HT1080 (cell line): ENCODE results near the gene PROZ.

DNA sequence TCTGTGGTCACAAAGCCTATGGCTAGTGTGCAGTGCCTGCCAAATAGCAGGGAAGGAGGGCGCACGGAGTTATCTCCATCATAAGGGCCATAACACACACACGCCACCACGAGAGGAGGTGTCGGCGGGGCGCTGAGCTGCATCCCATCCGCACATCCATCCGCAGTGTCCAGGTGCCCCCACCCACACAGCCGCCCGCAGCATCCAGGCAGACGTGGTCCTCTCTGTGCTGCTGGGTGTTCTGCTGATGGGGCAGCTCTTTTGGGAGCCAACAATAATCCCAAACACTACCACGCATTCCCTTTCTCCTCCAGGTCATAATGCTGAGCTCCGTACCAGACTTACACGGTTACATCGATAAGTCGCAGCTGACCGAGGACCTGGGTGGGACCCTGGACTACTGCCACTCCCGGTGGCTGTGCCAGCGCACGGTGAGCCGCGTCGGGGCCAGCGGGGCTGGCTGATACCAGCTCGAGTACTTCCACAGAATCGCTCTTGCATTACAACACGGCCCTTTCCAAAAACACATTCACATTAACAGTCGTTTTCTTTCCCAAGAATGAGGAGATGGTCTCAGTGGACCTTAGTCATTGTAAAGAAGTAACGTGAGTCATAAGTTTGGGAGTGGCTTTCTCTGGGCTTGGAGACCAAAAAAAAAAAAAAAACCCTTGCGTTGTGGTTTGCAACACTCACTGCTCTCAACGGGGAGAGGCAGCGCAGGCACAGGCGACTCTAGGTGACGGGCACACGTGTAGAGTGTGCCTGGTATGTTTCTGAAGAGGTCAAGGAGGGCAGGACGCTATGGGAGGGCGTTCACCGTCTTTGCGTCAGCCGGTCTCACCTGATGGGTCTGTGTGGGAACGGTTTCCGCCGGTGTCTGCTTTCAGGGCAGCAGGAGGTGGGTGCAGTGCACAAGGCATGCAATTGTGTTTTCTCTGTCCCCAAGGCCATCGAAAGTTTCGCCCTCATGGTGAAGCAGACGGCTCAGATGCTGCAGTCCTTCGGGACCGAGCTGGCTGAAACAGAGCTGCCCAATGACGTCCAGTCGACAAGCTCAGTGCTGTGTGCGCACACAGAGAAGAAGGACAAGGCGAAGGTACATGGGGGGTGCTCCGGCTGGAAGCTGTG is 41.2 kb upstream of the F7 start:
RAMPAGE:
- cytosol, long total RNA = no peak
- long total RNA = no peak
- nucleus, long total RNA = no peak

DNA sequence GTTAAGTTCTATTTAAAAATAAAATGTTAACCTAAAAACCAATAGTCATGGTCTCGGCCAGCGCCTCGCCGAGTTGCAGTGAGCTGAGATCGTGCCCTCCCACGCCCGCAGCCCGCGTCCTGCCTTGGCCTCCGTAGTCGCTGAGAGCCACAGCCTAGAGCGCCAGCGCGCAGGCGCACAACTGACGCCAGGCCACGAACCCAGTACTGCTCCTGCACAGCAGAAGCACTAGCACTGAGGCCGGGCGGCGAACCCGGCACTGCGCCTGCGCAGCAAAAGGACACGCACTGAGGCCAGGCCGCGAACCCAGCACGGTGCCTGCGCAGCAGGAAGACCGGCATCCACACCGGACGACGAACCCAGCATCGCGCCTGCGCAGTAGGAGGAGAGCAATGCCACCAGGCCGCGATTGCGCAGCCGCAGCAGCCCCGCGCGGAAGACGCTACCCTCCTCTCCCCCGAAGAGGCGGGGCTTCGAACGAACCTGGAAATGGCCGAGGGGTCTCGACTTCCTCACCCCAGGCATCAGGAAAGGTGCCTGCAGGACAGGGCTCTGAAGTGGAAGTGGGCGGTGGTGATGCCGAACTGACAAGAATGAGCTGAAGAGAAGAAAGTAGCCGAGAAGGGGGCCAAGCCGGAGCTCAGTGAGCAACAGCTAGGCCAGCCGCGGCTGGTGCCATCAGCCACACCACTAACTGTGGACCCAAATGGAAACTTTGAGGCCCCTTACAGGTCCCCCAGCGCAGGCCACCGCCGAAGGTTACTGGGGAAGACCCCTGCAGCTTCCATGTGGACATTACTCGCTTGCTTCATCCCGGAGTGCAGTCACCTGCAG is 7.5 kb downstream of the F10 start:
RAMPAGE:
- cytosol, long total RNA = no peak
- long total RNA = no peak
- nucleus, long total RNA = no peak

GRCh38 chr13:113153241-113153836 is 5.1 kb upstream of the PROZ start:
RAMPAGE:
- cytosol, long total RNA = no peak
- long total RNA = no peak
- nucleus, long total RNA = no peak

DNA sequence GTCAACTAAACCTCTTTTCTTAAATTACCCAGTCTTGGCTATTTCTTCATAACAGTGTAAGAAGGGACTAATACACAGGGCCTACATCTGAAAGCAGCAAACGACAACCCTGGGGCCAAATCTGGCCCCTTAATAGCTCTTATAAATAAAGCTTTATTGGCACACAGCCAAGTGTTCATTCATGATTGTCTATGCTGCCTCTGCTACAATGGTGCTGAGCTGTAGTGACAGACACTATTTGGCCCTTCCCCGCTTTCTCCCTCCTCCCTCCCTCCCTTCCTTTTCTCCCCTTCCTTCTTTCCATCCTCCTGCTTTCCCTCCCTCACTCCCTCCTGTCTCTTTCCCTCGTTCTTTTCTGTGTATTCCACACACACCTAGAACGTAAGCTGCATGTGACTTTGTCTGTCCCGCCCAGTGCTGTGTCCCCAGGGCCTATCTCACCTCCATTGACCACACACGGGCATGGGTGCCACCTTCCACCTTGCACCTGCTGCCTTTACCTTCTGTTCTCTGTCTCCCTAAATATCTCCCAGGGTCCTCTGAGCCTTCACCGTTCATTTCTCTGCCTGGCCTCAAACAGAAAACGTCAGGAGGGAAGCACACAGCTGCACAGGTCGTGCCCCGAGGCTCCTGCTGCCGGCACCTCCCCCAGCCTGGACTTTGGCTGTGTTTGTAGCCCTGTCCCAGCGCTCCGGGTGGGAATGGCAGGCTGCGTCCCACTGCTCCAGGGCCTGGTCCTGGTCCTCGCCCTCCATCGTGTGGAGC is at the start of gene PROZ:
TSS of gene PROZ (plus strand) at position 689 of the 765 bp plus-strand sequence.
RAMPAGE:
- cytosol, long total RNA = no peak
- long total RNA = no peak
- nucleus, long total RNA = no peak

RAMPAGE:
- cytosol, long total RNA = no peak
- long total RNA = no peak
- nucleus, long total RNA = no peak
Observed at GRCh38 chr13:113159385-113160200, 1.1 kb downstream of the PROZ start.

DNA sequence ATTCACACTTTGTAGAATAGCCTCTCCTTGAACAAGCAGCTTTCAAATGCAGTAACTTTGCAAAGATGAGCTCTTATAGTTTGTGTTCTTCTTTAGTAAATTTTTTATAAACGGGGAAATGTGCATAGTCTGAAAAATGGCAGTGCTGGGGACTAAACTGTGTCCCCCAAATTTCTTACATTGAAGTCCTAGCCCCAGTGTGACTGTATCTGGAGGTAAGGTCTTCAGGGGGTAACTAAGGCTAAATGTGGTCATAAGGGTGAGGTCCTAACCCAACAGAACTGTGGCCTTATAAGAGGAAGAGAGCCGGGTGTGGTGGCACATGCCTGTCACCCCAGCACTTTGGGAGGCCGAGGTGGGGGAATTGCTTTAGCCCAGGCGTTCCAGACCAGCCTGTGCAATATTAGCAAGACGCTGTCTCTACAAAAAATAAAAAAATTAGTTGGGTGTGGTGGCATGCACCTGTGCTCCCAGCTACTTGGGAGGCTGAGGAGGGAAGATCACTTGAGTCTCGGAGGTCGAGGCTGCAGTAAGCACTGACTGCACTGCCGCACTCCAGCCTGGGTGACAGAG is 17.8 kb downstream of the PROZ start:
RAMPAGE:
- cytosol, long total RNA = no peak
- long total RNA = no peak
- nucleus, long total RNA = no peak

GRCh38 chr13:113300087-113300455 is 3.0 kb downstream of the LAMP1 start:
RAMPAGE:
- cytosol, long total RNA = no peak
- long total RNA = no peak
- nucleus, long total RNA = no peak

GRCh38 chr13:113405822-113406779 is 42.2 kb upstream of the GRTP1 start:
RAMPAGE:
- cytosol, long total RNA = no peak
- long total RNA = no peak
- nucleus, long total RNA = no peak

RAMPAGE:
- cytosol, long total RNA = no peak
- long total RNA = no peak
- nucleus, long total RNA = no peak
Observed at GRCh38 chr13:113417174-113417755, 36.0 kb downstream of the ADPRHL1 start.

RAMPAGE:
- cytosol, long total RNA = no peak
- long total RNA = no peak
- nucleus, long total RNA = no peak
Observed at GRCh38 chr13:113488093-113488996, 2.2 kb downstream of the DCUN1D2 start.

RAMPAGE:
- cytosol, long total RNA = no peak
- long total RNA = no peak
- nucleus, long total RNA = no peak
Observed at GRCh38 chr13:113727205-113727411, 31.9 kb upstream of the TMEM255B start.

DNA sequence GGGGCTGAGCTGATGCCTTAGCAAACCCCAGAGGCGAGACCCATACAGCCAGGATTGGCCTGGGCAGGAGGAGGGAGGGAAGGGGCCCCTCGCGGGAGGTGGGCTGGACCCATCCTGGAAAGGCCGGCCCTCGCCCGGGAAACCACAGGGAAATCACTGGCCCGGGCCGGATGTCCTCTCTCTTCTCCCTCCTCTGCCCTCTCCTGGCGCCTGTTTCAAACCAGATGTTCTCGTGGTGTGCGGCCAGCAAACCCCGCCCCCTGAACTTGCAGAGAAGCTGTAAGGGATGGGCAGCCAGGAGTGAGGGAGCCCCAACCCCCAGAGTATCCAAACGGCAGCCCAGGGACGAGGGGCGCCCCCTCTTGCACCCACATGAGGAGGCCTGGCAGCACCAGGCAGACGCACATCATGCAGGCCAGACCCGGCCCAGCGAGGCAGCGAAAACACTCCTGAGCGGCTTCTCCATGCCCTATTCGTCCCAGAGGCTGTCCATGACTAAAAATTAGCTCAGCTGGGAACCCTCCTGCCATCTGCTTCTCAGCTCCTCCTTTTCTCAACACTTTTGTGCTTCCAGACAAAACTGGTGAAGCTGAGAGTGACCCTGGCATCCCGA is 43.2 kb downstream of the TMEM255B start:
RAMPAGE:
- cytosol, long total RNA = no peak
- long total RNA = no peak
- nucleus, long total RNA = no peak

RAMPAGE:
- cytosol, long total RNA = no peak
- long total RNA = no peak
- nucleus, long total RNA = no peak
Observed at GRCh38 chr13:113821879-113822439, 41.9 kb downstream of the GAS6 start.

DNA sequence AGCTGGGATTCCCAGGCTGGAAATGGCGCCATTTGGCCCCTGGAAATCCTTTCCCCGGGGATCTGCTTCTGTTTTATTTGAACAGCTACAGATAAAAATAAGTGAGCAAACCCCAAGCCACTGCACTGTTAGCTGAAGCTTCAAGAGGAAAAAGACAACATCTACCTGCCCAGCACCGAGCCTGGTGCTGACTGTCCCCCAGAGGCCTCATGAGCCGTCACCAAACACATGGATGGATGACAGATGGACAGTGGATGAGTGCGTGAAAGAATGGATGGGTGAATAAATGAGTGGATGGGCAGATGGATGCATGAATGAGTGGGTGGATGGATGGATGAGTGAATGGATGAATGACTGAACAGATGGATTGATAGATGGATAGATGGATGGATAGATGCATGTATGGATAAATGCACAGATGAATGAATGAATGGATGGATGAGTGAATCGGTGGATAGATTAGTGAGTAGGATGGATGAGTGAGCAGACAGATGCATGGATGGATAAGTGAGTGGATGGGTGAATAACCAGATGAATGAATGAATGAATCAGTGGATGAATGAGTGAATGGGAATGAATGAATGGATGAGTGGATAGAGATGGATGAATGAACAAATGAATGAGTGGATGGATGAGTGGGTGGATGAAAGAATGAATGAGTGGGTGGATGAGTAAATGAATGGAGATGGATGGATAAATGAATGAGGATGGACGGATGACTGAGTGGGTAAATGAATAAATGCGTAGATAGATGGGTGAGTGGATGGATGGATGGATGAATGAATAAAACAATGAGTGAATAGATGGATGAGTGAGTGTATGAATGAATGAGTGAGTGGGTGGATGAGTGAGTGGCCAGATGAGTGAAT is 13.2 kb downstream of the GAS6 start:
RAMPAGE:
- cytosol, long total RNA = no peak
- long total RNA = no peak
- nucleus, long total RNA = no peak

RAMPAGE:
- cytosol, long total RNA = no peak
- long total RNA = no peak
- nucleus, long total RNA = no peak
Observed at GRCh38 chr13:113862775-113863418, 979 bp downstream of the GAS6 start.

RAMPAGE:
- cytosol, long total RNA = no peak
- long total RNA = no peak
- nucleus, long total RNA = no peak
Observed at GRCh38 chr13:114036783-114037337, 63.0 kb upstream of the C13orf46 start.

RAMPAGE:
- cytosol, long total RNA = no peak
- long total RNA = no peak
- nucleus, long total RNA = no peak
Observed at GRCh38 chr13:114059584-114060298, 72.7 kb downstream of the RASA3 start.

GRCh38 chr13:114065051-114066240 is 67.0 kb downstream of the RASA3 start:
RAMPAGE:
- cytosol, long total RNA = no peak
- long total RNA = no peak
- nucleus, long total RNA = no peak

DNA sequence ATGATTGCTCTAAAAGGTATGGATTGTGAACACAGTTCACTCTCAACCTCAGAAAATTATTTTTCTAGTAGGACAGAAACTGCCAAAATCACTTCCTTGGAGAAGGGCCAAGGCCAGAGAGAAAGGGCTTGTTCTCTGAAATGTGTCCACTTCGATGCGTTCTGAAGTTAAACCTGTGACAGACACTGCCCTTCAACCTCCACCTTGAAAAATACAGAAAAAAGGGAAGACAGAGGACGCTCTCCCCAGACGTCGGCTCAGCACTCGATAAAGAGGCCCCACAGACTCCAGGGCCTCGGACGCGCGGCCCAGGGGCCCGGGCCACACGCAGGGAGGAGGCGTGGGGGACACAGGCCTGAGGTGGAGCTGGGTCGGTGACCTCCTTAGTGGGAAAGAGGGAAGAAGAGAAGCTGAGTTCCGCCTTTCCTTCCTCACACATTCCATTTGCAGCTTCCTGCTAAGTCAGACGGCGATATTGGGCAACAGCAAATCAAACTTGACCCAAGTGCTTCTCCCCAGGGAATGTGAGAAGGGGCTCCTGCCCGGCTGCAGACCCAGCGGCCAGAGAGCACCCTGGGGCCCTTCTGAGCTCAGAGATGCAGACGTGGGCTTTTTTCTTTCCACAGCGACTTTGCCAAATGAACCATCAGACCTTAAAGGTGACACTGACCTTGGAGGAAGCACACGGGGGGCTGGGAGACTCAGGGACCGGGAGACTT is 63.5 kb downstream of the RASA3 start:
RAMPAGE:
- cytosol, long total RNA = no peak
- long total RNA = no peak
- nucleus, long total RNA = no peak

RAMPAGE:
- cytosol, long total RNA = no peak
- long total RNA = no peak
- nucleus, long total RNA = no peak
Observed at GRCh38 chr13:114101060-114101279, 31.5 kb downstream of the RASA3 start.